Myometrial cell (primary cell): Measurements from ENCODE around the gene MBTPS2.

DNA sequence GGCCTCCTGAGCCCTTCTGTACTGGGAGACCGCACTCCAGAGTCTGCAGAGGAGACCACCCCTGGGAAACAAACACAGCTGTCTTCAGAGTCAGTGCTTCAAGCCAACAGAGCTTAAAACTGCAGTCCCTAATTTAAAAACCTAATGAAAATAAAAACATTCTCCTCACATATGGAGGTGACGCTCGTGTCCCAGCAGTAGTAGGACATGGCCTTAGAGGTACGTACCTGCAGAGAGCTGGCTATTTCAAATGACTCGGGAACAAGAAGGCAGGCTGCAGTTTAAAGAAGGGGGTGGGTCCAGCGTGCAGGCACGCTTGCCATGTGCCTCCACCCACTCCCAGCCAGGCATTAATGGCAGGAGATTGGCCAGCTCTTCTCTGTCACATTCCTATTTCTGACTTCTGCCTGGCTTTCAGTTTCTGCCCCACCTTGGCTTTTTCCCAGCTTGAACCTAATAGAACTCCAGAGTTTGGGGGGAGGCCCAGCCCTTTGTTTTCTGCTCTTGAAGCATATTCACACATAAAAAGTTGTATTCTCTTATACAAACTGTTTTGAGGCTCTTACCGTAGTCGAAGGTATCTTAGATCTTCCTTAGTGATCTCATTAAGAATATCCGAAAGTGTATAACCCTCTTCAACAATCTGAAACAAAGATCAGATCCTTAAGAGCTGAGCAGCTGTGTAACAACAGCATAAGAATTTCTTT is 17.2 kb downstream of the PDHA1 start:
- RAMPAGE, long total RNA: no peak

- RAMPAGE, long total RNA: no peak
Measured at GRCh38 chrX:19792588-19792956, 94.8 kb downstream of the SH3KBP1 start.

DNA sequence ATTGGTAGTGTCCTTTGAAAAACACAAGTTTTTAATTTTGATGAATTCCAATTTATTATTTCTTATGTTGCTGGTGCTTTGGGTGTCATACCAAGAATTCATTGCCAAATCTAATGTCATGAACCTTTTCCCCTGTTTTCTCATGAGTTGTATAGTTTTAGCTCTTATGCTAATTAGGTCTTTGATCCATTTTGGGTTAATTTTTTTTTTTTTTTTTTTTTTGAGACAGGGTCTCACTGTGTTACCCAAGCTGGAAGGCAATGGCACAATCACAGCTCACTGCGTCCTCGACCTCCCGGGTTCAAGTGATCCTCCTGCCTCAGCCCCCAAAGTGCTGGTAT is 10.8 kb upstream of the KLHL34 start:
- RAMPAGE, long total RNA: no peak

GRCh38 chrX:21839245-21840355 is at the start of gene MBTPS2:
Gene MBTPS2, plus strand, starts transcription at chrX:21839617.
- RAMPAGE, long total RNA: start-site peak on the plus strand at chrX:21839607-21839656, 33 and 23 reads in 2 replicates

GRCh38 chrX:23228916-23229471 is 105.7 kb upstream of the PTCHD1 start:
- RAMPAGE, long total RNA: no peak

- RAMPAGE, long total RNA: no peak
Measured at GRCh38 chrX:23811006-23811599, 28.1 kb downstream of the SAT1 start.

DNA sequence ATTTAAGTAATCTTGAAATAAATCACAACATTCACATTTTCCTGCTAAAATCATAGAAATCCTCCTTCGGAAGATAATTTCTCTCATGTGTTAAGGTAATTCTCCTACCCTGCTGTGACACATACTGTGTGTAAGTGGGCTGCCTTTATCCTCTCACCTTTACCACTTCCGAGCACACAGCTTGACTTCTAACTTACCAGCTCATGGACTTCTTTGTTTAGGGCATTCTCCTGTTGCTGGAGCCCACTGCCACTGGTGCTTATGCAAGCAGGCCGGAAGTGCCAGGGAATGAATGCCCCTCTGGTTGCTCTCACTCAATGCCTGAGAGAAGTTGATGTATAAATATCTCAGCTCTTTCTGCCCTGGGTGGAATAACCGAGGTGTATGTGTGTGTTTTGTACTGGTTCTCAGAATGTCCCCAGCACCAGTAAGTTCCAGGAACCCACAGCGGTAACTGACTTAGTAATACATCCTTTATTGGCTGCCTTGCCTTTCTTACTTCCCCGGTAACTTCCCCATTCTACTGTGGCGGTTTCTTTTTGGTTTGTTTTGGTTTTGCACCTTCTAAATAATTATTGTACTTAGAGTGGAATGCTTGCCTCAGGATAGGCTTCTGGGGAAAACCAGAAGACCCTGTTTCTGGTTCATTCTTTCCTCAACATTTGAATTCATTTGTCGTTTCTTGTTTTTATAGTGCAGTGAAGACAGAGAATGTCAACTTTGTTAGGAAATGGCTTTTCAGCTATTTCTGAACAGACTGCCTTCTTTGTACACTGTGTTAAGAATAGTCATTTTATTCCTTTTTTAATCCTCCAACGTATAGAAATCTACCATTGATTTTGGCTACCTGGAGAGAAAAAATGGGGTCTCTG is 45.3 kb downstream of the CXorf58 start:
- RAMPAGE, long total RNA: no peak

- RAMPAGE, long total RNA: no peak
Measured at GRCh38 chrX:24024268-24024833, 2.6 kb downstream of the KLHL15 start.

- RAMPAGE, long total RNA: no peak
Measured at GRCh38 chrX:24179214-24179845, 29.8 kb downstream of the ZFX start.

DNA sequence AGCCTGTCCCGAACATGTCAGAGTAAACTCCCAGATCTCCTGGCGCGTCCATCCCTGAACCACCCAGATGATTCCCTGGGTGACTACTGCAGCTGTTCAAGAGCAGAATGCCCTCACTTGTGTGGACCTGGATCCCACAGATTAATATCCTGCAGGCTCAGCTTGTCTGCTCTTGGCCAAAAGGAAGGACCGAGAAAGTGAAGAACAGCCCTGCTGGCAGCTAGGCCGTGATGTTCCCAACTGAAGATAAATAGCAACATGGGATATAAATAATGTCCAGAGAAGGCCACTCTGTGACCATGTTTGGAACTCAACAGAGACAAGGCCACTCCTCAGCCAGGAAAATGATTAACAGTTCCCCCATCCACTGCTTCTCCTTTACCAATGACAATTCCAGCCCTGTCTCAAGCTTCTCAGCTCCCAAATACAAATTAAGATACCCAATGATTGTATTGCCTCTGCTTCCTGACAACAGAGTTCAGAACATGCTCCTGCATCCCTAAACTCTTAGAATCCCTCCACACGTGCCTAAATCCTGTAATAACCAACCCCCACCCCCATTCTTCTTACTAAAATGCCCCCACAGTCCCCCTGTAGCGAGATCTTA is 21.4 kb downstream of the SUPT20HL2 start:
- RAMPAGE, long total RNA: no peak

DNA sequence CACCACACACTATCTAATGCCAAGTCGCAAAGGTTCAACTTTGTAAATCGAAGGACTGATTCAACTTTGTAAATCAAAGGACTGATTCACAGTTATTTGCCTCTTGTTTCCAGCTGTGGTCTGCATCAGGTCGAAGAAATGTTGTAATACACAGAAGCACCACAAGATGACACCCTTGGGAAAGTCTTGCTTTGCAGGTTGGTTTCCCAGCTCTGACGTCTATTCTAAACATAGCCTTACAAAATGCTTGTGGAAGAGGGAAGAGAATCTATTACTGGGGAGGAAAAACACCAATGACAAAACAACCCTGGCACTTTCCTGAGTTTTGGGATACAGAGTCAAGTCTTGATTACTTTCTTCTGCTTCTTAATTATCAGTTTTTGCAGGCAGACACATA is 35.3 kb downstream of the SUPT20HL1 start:
- RAMPAGE, long total RNA: no peak

DNA sequence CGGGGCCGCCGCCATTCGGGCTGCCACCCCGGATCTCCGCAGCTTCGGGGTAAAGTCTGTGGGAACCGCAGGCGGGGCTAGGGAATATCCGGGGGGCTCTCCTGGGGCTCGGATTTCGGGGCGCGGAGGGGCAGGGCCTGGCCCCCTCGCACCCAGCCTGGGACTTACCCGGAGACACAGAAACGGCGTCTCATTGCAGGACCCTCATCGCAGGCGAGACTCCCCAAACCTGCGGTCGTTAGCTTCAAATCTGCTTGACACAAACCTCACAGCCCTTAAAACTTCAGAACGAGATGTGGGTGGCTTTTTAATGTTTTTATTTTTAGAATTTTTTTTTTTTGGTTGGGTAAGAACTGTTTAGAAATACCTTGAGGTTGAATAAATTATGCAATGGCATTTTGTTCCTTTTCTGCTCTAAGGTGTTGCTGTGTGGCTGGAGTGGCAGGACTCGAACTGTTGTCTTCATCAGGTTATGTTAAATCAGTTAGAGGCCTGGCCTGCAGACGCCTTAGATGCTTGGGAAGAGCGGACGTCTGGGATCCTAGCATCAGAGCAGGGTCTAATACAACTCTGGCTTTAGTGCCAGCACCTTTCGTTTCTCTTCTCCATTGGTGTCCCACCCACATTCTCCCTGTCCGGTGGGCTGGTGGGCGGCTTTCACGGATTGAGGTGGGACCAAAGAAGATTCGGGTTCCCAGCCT is 657 bp downstream of the PDK3 start:
- RAMPAGE, long total RNA: no peak

GRCh38 chrX:30302838-30303328 is 6.3 kb downstream of the NR0B1 start:
- RAMPAGE, long total RNA: no peak

- RAMPAGE, long total RNA: no peak
Measured at GRCh38 chrX:30561129-30561576, 16.4 kb downstream of the TASL start.

- RAMPAGE, long total RNA: no peak
Measured at GRCh38 chrX:30620990-30621496, 32.2 kb upstream of the GK start.

DNA sequence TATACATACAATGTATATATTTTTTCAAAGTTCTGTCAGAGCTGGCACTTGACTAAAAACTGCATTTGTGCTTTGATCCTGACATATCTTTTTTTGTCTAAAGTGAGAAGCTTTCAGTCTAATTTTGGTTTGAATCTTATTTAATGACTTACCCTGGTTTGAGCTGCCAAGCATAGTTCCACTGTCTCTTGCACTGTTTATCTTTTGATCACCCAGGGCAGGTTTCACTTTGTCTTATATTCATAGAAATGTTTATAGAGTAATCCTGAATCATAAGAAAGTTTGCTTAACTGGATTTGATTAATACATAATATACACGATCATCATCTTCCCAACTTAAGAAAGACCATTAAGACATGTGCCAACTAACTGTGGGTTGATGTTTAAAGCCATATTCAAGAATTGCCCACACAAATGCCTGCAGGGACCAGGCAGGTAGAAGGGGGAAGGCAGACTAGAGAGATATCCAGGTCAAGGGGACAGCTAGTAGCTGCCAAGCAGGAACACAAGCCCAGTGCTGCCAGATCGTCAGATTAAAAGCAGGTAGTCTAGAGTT is 1.8 kb downstream of the GK start:
- RAMPAGE, long total RNA: no peak

DNA sequence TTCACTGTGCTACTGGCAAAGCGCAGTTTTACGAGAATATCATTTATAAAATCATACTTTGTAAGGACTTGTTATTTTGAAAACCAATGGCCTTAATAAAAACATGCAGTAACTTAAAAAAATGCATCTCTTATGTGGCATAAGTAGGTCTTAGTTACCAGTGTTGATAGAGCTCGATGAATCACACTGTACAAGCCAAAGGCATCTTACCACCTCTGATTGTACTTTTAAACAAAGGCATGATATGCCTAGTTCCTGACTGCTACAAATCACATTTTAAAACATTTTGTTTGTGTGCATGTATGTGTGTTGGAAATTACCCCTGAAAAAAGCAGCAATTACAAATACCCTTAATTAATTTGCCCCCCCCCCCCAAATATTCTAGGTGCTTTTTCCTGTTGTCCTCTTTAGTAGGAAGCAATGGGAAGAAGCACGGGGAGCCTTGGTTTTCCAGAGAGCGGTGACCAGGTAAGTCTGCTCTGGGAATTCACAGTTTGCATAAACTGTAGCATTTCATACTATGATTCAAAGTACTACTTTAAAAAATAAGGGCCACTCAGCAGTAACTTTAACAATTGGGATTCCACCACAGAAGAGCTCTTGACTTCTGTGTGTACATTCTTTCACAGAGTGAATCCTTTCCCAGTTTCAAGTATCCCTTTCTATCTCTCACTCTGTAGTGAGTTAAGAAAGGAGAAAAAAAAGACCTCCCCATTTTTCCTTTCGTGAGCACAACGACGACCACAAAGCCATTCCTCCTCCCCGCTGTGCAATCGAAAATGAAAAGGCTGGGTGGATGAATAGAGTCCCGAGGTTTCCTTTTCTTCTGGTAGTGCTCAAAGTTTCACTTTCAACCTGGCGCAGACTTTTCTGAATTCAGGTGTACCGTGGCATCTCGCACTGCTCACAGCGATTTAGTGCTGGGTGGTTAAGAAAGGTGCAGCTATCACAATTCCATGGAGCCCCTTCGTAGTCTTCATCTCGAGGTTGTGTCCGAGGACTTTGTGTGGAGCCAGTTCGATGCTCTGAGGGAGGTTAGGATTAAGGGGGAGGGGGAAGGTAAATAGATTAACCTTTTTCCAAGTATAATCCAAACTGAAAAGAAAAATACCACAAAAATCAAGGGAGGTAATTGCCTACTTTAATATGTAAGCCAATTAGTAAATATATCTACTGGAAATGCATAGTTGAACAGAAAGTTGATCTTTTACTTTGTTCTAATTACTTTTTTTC is 58.1 kb downstream of the TAB3 start:
- RAMPAGE, long total RNA: no peak

DNA sequence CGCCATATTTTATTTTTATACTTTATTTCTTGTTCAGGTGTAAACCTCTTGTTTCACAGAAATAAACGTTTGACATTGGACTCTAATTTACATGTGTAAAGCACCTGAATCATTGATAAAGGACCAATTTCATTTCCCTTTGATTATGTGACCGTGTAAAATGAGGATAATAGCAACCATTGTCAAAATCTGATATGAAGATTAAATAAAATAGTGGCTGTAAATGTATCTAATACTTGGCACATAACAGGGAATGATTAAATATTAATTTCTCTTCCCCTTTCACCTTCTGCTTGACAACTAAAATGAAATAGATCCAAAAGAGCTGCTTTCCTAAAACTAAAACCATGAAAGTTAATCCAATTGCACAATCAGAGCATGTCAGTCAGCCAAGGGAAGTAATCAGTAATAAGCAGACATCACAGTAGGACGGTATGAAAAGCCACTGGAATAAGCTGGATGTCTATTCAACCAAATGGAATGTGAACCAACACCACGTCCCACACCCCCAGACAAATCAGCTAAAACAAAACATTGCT is 859.2 kb upstream of the FTHL17 start:
- RAMPAGE, long total RNA: no peak

- RAMPAGE, long total RNA: no peak
Measured at GRCh38 chrX:32155220-32155601, 1056.1 kb downstream of the DMD start.

DNA sequence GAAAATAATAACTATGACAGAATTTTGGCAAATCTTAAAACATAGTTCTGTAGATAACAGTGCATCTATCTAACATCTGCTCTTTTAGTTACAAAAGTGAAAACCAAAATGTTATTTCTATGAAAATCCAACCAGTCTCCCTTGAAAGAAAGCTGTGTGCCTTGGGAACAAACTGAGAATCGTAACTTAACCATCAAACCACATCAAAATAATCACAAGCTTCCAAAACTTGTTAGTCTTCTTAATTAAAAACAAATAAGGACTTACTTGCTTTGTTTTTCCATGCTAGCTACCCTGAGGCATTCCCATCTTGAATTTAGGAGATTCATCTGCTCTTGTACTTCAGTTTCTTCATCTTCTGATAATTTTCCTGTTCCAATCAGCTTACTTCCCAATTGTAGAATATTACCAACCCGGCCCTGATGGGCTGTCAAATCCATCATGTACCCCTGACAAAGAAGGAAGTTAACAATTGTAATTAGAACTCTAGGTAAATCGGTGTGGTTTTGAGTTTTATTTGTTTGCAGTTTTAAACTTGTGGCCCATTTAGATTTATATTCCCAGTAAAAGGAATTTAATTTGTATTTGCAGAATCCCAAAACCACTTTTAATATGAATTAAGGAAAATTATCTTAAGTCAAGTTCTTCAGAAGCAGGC is 567.4 kb downstream of the DMD start:
- RAMPAGE, long total RNA: no peak